Skeletal muscle satellite cell (primary cell): Measurements from ENCODE around the gene FAM170A.

DNA sequence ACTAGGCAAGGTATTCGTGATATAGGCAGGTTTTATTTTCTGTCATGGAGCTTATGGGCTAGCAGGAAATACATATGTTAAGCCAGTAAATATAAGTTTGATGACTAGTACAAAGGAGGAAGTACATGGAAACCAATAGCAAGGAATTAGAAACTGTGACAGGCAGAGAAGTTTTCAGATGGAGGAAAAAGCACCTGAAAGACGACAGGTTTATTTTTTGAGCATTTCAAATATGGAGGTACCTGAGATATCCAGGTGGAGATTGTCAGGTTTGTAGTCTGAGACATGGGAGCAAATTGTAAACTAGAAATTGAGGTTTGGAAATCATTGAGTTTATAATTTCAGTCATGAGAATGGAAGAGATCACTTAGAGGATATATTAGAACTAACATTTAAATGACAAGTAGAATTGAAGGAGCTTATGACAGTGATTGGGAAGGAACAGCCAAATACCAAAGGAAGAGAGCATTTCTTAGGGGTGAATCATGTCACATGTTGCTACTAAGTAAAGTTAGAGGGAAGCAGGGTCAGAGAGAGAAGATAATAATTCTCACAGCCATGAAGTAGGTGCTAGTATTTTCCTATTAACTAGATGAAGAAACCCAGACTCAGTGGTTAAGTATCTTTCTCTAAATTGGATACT is 59.1 kb downstream of the COMMD10 start:
- CAGE, long polyA plus RNA, result no peak

- CAGE, long polyA plus RNA, result no peak
Observed at GRCh38 chr5:116447296-116447761, 127.3 kb downstream of the SEMA6A start.

DNA sequence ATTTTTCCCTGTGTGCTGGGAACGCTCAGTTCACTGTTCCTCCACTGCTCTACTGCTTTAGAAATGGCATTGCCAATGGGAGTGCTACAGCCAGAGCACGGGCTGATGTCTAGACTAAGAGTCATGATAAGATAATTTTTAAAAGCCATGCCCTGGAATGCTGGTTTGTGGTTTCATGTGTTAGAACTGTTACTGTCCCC is 119.6 kb downstream of the SEMA6A start:
- CAGE, long polyA plus RNA, result no peak

DNA sequence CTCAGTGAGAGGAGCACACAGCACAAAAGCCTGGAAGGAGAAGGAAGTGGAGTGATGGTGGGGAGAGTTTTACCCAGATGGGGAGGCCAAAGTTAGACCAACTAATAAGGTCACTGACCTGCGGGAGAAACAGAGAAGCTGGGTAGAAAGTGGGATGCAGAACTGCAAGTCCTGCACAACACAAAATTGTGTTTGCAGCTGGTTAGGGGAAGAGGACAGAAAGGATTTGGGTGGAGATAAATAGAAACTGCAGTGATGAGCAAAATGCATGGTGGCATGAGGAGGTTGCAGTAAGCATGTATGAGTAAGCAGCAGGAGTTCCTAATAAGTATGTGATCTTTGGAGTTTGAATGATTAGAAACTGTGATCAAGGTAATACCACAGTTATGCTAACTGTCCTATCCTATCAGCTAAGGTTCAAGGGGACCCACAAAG is 39.5 kb downstream of the SEMA6A start:
- CAGE, long polyA plus RNA, result no peak

DNA sequence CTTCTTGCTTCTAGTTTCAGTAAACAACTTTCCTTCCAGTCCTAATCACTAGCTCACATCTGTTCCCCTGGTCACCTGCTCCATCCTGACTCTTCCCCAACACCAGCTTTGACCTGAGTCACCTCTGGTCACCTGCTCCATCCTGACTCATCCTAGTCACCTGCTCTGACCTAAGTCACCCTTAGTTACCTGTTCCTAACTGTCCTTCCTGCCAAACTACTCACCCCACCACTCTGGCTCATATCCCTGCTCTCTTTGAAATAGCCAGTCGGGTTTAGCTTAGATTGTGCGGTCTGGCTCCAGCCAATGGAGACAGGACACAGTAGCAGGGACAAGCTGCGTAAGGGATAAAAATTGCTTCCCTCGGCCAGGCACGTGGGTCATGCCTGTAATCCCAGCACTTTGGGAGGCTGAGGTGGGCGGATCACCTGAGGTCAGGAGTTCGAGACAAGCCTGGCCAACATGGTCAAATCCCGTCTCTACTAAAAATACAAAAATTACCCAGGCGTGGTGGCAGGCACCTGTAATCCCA is 29.6 kb downstream of the SEMA6A start:
- CAGE, long polyA plus RNA, result no peak

GRCh38 chr5:118952151-118952581 is 36.2 kb downstream of the DTWD2 start:
- CAGE, long polyA plus RNA, result no peak

DNA sequence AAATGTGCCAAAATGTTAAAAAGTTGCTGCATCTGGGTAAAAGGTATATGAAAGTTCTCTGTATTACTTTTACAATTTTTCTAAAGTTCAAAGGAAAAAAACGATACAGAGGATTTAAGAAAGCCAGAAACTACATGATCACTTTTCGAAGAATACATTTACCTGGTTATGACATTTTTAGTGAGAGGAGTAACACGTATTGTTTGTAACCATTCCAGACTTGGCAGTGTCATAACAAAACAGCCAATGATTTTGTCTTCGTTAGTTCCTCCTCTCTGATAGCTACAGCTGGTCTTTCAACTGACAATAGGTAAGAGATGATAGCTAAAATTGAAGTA is 117.1 kb upstream of the TNFAIP8 start:
- CAGE, long polyA plus RNA, result no peak

DNA sequence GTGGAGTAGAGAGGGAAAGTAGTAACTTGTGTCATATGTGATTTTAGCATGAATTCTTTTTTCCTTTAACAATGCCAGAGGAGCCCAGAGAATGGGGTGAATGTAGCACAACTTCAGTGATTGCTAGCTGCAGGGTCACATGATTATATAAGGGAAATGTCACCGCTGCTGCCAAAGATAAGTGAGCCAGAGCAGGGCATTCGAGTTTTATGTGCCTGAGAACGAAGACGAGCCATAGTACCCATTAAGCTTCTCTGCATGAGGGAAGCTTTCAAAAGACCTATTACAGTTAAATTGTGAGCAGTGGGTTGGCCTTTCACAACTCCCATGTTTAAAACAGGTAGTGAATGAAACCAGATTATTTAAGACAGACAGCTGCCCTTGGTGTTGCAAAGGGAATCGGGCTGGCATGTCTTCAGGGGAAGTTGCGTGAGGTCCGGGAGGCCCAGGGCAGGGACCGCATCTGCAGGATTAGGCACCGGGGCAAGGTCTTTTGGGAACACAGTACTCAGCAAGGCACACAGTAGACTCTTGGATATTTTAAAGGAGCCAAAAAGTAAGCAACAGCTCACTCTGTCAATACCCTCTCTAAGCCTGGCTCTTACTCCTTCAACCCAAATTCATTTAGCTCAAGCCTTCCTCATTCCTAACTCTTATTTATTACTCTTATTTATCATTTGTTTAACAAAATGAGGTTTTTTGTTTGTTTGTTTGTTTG is 82.3 kb upstream of the TNFAIP8 start:
- CAGE, long polyA plus RNA, result no peak

GRCh38 chr5:119276932-119277477 is 78.8 kb upstream of the TNFAIP8 start:
- CAGE, long polyA plus RNA, result no peak

- CAGE, long polyA plus RNA, result no peak
Observed at GRCh38 chr5:119287294-119288444, 68.2 kb upstream of the TNFAIP8 start.

DNA sequence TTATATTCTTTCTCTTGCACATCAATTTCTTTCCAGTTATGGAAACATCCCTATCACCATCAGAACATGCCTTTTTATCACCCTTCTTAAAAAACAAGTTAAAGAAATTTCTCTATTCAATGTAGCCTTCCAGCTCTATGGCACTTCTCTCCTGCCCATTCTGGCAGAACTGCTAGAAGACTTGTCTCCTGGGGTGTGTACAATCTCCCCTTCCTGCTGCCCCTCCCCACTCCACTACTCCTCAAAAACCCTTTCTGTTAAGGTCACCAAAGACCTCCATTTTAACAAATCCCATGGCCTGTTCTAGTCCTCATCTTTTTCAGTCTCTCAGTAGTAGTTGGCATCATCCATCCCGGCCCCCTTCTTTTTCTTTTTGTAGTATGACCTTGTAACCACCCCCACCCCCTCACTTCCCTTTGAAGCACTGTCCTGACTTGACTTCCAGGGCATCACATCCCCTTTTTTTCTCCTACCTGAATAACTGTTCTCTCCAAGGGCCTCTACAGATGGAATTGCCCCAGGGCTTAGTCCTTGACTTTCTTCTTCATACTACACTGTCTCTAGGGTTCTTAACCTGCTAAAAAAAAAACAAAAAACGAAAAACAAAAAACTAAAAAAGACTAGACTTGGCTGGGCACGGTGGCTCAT is 35.4 kb upstream of the TNFAIP8 start:
- CAGE, long polyA plus RNA, result no peak

- CAGE, long polyA plus RNA, result no peak
Observed at GRCh38 chr5:119337607-119338014, 18.2 kb upstream of the TNFAIP8 start.

GRCh38 chr5:119341987-119342539 is 13.8 kb upstream of the TNFAIP8 start:
- CAGE, long polyA plus RNA, result no peak

- CAGE, long polyA plus RNA, result no peak
Observed at GRCh38 chr5:119357188-119357621, 1.4 kb downstream of the TNFAIP8 start.

GRCh38 chr5:119629383-119629759 is at the start of gene FAM170A:
Gene FAM170A, plus strand, starts transcription at chr5:119629558.
- CAGE, long polyA plus RNA, result no peak

GRCh38 chr5:122113142-122113657 is 16.1 kb upstream of the ZNF474 start:
- CAGE, long polyA plus RNA, result no peak

- CAGE, long polyA plus RNA, result no peak
Observed at GRCh38 chr5:122126778-122127010, 2.7 kb upstream of the ZNF474 start.

DNA sequence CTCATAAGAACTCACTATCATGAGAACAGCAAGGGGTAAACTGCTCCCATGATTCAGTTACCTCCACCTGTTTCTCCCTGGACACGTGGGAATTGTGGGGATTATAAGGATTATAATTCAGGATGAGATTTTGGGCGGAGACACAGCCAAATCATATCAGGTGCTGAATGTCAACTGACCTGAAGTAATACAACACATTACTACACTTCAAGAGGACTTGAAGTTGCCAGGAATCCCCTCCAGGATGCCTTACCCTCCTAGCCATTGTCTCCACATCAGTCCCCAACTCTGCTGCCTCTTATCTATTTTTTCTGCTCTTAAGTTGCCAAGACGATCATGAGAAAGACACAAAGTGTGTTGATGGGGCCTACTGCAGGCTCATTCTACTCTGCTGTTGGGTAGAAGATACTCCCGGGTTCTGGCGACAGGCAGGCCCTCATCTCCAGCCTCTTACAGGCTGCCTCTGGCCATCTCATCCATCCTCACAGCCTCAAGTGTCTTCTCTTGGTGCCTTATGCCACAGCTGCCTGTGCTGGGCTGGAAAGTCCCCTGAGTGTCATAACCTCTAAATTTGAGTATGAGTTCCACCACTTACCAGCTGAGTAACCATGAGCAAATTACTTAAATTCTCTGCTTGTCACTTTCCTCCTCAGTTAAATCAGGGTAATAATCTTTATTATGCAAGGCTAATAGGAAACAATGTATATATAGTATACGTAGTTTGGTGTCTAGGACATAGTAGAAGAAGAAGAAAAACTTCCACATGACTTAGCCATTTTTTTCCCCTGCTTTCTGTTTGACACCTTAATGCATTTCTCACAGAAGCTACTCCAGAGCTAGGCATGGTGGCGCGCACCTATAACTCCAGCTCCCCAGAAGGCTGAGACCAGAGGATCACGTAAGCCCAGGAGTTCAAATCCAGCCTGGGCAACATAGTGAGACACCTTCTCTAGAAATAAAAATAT is 73.1 kb upstream of the SNX2 start:
- CAGE, long polyA plus RNA, result no peak

DNA sequence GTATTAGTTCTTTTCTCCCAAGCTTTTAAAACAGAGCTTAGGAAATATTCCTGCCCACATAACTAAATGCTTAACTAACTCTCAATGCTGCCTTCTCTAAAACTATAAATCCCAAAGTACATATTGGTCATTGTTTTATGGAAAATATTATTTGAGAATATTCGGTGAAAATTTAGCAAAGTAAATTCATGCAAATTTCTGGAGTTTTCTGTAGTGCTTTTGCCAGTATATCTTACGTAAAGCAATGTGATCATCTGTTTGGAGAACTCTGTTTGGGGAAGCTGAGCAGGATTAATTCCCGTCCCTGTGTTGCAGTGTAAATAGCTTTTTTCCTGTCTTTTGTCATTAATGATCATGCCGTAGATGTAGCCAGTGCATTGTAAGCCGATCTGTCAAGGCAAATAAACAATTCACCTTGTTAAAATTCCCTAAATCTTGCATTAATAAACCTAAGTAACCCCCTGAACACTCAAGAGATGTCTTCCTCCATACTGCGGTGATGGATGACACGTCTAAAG is 39.3 kb downstream of the PPIC start:
- CAGE, long polyA plus RNA, result no peak

GRCh38 chr5:123032678-123033340 is 3.7 kb downstream of the PPIC start:
- CAGE, long polyA plus RNA, result no peak